PFSK-1 (cell line): ENCODE data around the genes E2F2, CNR2 and STPG1.

GRCh38 chr1:23370858-23371702, 1.4 kb upstream of the ZNF436 start:
- RRBS, result no CpG with 5 or more reads among the region's 12 CpGs

DNA sequence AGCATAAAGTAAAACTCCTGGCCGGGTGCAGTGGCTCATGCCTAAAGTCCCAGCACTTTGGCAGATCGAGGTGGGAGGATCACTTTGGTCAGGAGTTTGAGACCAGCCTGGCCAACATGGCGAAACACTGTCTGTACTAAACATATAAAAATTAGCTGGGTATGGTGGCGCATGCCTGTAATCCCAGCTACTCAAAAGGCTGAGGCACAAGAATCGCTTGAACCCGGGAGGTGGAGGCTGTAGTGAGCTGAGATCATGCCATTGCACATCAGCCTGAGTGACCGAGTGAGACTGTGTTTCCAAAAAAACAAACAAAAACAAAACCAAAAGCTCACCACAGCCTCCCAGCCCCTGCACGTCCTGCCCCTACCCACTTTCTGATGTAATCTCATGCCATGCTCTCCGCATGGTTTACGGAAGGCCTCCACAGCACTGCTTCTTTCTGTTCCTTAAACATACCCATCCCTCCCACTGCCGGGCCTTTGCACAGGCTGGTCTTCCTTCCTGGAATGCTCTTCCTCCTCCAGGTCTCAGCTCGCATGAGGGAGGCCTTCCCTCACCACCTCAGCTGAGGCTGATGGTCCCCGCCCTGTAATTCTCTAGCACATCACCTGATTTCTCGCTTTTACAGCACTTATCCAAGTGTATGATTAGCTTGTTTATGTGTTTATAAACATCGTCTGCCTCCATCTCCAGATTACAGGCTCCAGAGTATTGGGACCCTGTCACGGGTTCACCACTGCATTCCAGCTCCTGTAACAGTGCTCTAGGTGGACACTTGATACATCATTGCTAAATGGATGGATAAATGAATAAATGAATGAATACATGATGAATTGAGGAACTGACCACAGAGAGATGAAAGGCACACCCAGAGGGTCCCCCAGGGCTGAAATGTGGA, 22.3 kb downstream of the TCEA3 start:
- RRBS, result no CpG with 5 or more reads among the region's 16 CpGs

DNA sequence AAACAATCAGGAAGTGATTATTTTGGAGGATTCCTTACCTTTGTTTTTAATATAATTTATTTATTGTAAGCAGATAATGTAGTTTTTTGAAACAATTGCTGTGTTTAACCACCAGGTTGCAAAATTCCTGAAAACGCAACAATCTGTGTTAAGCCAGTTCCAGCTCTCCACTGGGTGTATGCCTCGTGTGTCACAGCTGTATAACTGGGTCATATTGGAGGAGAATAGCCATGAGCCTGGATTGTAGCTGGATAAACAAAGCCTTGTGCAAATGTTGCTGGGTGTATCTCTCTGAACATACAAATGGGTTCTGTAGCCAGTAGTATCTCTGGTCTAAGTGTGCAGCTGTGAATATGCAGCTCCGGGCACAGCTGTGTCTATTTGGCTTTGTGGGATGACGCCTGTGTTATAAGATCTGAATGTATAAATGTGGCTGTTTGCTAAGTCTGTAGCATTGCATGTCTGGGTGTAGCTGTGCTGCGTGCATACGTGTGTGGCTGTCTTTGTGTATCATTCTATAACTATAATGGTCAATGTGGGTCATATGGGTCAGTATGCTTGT, 2.8 kb downstream of the TCEA3 start:
- RRBS, result no CpG with 5 or more reads among the region's 6 CpGs

- RRBS, result 1% methylated on average over 62 of the region's 108 CpGs
Observed at GRCh38 chr1:23530402-23531733, at the start of gene E2F2. TSS of gene E2F2 (minus strand) at chr1:23531233.

GRCh38 chr1:23539743-23540255, 8.8 kb upstream of the E2F2 start:
- RRBS, result no CpG with 5 or more reads among the region's 15 CpGs

- RRBS, result no CpG with 5 or more reads among the region's 6 CpGs
Observed at GRCh38 chr1:23560424-23561082, 1.3 kb upstream of the ID3 start.

GRCh38 chr1:23592469-23592954, 33.2 kb upstream of the ID3 start:
- RRBS, result no CpG with 5 or more reads among the region's 2 CpGs

DNA sequence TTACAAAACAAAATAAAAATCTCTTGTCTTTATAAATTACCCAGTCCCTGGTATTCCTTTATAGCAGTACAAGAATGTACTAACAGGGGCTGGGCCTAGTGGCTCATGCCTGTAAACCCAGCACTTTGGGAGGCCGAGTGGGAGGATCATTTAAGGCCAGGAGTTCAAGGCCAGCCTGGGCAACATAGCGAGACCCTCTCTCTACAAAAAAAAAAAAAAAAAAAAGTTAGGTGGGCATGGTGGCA, 36.5 kb upstream of the ID3 start:
- RRBS, result no CpG with 5 or more reads among the region's 2 CpGs

- RRBS, result no CpG with 5 or more reads among the region's 5 CpGs
Observed at GRCh38 chr1:23611836-23612380, 52.6 kb upstream of the ID3 start.

DNA sequence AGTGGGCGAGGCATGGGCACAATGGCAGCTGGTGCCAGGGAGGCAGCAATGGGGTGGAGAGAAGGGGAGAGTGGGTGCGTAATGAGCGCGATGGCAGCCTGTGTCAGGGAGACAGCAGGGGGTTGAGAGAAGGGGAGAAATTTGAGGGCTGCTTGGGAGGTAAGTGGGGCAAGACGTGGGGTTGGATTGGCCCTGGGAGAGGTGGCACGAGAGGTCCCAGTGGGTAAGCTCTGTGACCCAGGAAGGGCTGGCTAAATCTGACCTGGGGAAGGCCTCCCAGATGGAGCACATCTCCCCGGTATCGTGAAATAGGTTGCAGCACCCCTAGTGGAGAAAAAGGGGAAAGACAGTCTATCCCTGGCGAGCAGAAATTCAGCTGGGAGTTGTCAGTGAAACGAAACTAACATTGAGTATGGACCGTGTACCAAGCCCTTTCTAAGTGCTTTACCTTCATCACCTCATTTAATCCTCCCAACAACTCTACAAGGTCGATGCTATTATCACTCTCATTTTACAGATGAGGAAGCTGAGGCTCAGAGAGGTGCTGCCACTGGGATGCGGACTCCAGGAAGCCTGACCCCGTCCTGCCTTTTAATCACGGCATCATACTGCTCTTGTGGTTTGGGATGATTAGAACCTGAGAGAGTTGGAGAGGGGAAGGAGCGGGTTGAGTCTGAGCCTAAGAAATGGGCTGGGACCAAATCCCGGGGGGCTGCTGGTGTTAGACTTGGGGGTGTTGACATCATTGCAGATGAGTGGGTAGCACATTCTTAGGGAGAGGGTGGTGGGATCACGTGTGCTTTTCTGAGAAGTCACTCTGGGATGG, 56.6 kb upstream of the RPL11 start:
- RRBS, result no CpG with 5 or more reads among the region's 18 CpGs

- RRBS, result no CpG with 5 or more reads among the region's 3 CpGs
Observed at GRCh38 chr1:23722640-23722993, 20.7 kb upstream of the ELOA start.

DNA sequence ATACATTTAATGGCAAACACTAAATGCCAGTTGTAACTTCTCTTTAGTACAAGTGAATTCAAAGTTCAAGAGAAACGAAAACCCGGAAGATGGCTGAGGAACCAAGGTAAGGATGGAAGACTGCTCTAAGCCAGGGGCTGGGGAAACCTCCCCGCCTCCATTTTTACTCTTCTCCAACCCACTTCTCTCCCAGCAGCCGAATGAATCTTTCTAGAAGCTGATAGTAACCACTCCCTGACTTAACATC, 1.2 kb downstream of the FUCA1 start:
- RRBS, result no CpG with 5 or more reads among the region's 4 CpGs

DNA sequence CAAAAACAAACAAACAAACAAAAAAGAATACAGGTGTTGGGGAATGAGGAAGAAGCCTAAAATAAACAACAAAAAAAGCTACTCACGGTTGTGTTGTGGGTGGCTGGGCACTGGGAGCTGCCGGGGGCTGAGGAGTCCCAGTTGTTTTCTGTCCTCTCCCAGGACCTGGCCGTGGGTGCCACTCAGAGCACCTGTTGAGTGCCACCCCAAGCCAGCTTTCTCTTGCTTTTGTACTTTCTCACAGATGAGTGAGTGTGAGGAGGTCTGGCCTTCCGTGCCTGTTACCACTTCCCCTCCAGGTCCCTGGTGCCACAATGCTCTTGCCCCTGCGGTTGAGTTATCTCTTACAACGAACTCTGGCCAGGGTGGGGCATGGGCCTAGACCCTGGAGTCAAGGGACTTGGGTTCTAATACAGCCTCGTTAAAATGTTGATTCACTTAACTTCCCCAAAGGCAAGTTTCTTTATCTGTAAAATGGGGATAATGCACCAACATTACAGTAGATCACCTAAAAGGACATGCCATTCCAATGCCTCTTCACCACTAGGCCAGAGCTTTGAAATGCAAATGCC, at the start of gene CNR2:
TSS of gene CNR2 (minus strand) at position 203 of the 572 bp plus-strand sequence.
- RRBS, result no CpG with 5 or more reads among the region's 7 CpGs

- RRBS, result no CpG with 5 or more reads among the region's 10 CpGs
Observed at GRCh38 chr1:23974621-23975309, 5.4 kb downstream of the SRSF10 start.

- RRBS, result no CpG with 5 or more reads among the region's 32 CpGs
Observed at GRCh38 chr1:24150133-24150881, 7.4 kb upstream of the IL22RA1 start.

GRCh38 chr1:24150894-24152221, 8.4 kb upstream of the IL22RA1 start:
- RRBS, result no CpG with 5 or more reads among the region's 27 CpGs

GRCh38 chr1:24203289-24203785, 16.2 kb upstream of the IFNLR1 start:
- RRBS, result no CpG with 5 or more reads among the region's 11 CpGs

DNA sequence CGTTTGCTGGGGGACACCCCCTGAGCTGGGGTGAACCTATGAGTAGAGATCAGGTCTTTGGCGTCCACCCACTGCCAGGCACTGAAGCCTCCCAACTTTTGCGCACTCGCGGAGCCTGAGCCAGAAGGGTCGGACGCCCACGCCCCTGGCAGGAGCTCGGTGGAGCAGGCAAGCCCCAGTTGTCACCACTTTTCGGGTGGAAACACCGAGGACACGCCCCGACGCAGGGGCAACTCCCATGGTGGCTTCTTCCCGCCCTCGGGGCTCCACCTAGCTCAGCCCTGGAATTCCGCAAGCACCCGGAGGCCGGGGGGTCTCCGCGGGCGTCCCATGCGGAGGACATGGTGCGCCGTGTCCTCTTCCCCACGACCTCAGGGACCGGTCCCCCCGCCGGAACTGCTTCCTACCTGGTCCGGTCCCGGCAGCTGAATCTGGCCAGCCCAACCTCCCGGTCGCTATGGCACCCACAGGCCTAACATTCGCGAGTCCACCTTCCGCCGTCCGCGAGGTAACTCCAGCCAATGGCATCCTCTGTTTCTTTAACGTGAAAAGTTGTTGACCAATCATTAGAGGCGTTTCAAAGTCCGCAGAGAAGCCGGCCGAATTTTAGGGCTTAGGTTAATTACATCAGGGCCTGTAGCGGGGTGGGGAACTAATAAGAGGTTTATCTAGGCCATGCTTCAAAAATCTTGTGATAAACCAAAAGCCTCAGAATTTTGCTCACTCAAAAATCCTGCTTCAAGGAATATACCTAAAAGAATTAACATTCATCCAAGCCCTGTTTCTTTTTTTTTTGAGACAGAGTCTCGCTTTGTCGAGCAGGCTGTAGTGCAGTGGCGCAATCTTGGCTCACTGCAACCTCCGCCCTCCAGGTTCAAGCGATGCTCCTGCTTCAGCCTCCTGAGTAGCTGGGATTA, at the start of gene STPG1:
TSS of gene STPG1 (minus strand) at position 516 of the 917 bp plus-strand sequence.
- RRBS, result 53% methylated on average over 9 of the region's 50 CpGs

GRCh38 chr1:24486566-24487280, 15.9 kb upstream of the RCAN3 start:
- RRBS, result no CpG with 5 or more reads among the region's 6 CpGs

- RRBS, result no CpG with 5 or more reads among the region's 7 CpGs
Observed at GRCh38 chr1:24540900-24541472, 14.9 kb upstream of the NCMAP start.